Cardiac atrium fibroblast (primary cell): ENCODE results near the genes PFN3, DBN1 and ZNF879.

DNA sequence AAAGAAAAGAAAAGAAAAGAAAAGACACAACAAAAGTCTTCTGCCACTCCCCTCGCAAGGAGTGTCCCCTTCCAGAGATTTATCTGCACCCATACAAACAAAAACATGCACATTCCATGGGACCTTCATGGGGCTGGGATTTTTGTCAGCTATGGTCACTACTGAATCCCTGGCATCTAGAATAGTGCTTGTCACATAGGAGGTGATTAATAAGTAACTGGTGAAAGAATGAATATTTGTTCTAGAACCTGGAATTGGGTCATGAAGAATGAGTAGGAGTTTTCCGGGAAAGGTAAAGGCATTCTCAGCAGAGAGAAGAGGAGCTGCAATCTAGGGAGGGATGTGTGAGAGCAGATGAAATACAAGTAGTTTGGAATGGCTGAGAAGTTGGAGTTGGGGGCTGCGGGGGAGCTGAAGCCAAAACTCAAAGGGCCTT, 2.8 kb upstream of the LMAN2 start:
- RAMPAGE, long total RNA: no peak

GRCh38 chr5:177371845-177372971, 12.0 kb upstream of the SLC34A1 start:
- RAMPAGE, long total RNA: no peak

- RAMPAGE, long total RNA: no peak
Measured at GRCh38 chr5:177400419-177400929, at the start of gene PFN3. PFN3 (minus strand) TSS chr5:177400661.

DNA sequence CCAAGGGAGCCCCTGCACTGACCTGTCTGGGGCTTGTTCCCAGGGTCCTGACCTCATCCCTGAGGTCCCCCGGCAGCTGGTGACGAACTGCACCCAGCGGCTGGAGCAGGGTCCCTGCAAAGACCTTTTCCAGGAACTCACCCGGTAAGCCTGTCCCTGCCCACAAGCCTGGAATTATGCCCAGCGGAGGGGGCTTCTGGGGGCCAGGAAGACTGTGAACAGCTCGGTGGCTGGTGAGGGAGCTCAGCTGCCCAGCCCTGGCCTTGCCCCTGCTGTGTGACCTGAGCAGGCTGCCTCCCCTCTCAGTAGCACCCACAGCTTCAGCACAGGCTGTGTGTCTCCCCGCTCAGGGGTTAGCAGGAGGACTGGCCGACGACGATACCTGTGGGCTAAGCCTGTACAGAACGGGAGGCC, 6.2 kb downstream of the GRK6 start:
- RAMPAGE, long total RNA: no peak

DNA sequence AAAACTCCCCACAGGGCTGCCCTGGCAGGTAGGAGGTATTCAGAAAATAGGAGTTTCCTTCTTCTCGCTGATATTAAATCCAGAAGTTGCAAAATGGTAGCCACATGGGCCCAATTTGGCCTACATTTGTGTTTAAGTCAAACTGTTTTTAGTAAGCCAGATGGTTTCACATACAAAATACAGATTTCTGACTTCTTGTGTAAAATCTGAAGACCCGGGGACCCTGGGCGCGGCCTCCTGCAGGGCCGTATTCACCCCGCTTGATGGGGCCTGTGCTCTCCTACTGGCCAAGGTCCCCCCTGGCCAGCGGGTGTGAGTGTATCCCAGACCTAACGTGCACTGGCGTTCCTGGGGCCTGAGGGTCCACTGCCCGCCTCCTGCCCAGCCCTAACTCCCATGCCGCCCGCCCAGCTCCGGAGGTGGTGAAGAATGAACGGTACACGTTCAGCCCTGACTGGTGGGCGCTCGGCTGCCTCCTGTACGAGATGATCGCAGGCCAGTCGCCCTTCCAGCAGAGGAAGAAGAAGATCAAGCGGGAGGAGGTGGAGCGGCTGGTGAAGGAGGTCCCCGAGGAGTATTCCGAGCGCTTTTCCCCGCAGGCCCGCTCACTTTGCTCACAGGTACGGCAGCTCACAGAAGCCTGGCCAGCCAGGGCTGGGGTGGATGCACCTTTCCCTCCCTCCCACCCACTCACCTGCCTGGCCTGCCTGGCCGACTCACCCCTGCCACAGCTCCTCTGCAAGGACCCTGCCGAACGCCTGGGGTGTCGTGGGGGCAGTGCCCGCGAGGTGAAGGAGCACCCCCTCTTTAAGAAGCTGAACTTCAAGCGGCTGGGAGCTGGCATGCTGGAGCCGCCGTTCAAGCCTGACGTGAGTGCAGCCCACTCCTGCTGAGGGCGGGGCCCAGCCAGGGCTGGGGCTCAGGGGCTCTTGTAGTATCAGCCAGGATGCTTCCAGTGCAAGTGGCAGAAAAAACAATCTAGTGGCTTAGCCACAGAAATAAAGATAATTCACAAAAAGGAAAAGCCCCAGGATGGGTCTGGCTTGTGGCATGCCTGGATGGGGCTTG, 9.5 kb downstream of the GRK6 start:
- RAMPAGE, long total RNA: no peak

GRCh38 chr5:177456128-177456795, 9.6 kb downstream of the PRR7 start:
- RAMPAGE, long total RNA: no peak

DNA sequence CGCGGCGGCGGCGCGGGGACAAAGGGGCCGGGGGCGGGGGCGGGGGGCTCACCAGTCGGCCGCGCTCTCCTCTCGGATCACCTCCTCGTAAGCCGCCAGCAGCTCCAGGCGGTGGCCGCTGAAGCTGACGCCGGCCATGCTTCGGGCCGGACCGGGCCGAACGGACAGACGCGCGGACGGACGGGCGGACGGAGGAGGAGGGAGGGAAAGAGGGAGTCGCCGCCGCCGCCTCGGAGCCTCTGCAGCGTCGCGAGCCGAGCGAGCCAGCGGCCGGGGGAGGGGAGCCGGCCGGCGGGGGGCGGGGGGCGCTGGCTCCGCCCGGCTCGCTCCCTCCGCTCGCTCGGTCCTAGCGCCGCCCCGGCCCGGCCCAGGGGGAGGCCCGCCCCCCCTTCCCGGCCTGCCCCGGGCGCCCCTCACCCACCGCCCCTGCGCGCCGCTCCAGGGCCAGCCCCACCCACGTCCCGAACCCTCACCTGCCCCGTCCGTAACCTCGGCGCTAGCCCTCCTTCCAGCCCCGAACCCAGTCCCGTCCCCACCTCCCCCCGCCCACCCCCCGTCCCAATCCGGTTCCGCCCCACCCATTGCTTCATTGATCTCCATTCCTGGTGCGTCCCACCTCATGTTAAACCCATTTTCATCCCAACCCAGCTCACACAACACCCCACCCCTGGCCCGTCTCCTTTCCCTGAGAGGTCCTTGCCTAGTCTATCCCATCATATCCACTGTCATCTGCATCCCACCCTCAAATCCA, at the start of gene DBN1:
Gene DBN1 (minus strand): TSS at position 251 of the 751 bp plus-strand sequence.
- RAMPAGE, long total RNA: start-site peak on the minus strand centred at position 208 of the sequence, 90 bp wide, 850 and 271 reads in 2 replicates

DNA sequence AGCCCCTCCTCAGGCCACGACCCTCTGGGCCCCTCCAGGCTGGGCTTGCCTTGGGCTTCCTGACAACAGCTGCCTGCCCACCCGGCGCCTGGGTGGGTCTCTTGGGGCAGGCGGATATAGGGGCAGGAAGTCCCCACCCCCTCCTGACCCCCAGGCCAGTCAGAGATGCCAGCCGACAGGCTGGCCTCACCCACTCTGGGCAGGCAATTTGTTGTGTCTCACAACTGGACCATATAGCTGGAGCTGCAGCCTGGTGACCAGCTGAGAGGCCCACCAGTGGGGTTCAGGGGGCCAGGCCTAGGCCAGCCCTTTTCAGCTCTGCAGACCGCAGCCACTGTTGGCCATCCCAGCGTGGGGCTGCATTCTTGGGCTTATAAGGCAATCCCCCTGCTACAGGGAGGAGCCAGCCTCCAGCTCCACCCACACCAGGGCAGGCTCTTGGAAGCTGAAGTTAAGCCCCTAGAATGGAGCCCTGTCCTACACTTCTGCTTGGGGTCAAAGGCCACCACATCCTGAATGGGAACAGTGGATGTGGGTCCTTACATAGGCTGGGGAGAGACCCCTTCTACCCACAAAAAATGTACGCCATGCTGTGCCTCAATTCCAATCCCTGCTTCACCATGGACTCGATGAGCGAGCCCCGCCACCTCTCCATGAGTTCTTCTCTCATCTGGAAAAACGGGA, 1.9 kb downstream of the PDLIM7 start:
- RAMPAGE, long total RNA: no peak

GRCh38 chr5:177602107-177602774, 2.3 kb downstream of the B4GALT7 start:
- RAMPAGE, long total RNA: no peak

DNA sequence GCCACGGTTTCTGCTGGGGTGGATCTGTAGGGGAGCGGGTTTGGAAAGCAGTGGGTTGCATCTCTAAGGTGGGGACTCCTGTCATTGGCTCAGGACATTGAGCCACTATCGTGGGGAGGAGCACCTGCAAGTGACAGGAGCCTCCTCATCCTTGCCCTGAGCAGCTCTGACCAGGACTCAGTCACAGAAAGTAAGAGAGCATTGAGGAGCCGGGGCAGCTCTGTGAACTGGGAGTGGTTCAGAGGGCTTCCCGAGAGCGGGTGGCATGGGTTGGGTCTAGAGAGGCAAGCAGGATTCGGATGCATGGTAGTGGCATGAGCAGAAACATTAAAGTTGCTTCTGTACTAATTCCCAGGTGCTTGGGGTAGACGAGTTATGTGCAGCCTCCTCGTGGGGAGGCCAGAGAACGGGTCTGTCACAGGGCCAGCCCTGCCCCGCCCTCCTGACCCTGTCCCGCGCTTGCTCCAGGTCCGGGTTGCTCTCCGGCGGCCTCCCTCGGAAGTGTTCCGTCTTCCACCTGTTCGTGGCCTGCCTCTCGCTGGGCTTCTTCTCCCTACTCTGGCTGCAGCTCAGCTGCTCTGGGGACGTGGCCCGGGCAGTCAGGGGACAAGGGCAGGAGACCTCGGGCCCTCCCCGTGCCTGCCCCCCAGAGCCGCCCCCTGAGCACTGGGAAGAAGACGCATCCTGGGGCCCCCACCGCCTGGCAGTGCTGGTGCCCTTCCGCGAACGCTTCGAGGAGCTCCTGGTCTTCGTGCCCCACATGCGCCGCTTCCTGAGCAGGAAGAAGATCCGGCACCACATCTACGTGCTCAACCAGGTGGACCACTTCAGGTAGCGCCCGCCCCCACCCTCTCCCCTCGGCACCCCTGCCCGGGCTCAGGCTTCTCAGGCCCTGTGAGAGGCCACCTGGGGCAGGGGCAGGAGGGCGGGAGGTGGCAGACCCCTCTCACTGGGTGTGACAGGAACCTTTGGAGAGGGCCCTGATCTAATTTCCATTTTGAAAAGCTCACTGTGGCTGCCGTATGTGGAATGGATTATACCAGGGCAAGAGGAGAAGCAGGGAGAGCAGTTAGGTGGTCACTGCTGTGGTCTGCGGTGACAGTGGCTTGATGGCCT, 4.1 kb downstream of the B4GALT7 start:
- RAMPAGE, long total RNA: no peak

DNA sequence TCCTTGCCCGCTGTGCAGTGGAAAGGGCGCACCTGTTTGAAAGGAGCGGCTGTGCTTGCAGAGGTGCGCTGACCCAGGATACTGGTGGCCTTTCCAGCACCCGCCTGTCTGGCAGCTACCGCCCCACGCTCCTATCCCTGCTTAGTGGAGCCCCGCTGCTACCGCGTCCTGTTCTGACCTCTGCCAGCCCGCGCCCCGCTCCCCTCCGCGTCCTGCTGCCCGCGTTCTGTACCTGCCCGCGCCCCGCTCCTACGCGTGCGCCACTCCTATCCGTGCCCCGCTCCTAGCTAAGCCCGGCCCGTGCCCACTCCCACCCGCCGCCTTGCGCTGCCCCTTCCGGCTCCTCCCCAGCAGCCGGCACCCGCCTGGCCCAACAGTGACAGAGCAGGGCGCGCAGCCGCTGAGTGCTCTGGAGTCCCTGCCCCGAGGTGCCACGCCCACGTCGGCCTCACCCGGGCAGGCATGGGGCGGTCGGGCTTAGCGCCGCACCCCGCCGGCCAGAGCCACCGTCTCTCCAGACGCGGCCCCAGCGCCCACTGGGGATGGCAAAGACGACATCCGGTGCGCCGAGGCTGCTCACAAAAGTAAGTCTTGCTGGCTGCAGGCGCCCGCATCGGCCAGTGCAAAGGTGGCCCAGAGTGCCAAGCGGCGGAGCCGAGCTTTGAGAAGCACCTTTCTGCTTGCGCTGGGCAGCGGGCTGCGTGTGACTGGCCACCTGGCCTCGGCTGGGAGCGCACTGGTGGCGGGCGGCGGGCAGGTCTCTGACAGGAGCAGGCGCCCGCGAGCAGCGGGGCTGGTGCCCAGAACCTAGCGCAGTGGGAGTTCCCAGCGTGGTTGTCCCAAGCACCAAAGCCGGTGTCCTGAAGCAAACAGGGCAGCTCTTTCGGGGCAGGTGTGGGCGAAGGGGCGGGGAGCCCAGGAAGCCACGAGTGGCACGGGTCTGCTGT, 56.6 kb downstream of the PROP1 start:
- RAMPAGE, long total RNA: no peak

DNA sequence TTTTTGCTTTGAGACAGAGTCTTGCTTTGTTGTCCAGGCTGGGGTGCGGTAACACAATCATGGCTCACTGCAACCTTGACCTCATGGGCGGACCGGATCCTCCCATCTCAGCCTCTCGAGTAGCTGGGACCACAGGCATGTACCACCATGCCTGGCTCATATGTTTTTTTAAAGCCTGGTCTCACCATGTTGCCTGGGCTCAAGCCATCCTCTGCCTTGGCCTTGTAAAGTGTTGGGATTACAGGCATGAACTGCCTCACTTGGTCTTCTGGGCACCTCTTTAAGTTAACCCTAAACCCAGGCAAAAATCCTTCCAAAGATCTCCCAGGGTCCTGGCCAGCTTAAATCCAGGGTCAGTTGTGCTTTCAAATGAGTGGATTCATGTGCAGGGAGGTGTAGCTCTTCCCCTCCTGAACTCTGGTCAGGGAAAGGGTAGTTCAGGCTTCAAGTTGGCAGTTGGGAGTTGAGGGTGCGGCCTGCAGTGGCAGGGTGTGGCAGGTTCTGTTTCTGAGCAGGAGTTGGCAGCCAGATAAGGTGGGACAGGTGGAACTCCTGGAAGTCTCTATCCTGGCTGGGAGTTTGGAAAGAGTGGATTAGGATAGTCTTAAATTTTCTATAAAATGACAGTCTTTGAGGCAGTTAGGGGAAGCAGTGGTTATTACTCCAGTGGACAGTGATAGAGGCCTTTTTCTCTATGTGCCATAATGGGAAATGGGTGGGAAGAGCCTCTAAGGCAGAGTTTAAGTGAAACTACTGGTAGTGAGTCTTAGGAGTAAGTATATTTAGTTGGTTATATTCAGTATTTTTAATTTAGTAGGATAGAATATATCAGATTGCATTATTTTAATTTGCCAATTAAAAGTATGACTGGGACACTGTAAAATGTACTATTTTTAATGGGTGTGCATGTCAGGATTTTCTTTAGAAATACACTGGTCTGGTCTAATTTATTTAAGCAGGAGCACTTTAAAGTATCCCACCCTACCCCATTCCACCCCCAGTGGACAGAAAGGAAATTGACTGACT, 3.7 kb downstream of the HNRNPAB start:
- RAMPAGE, long total RNA: no peak

- RAMPAGE, long total RNA: no peak
Measured at GRCh38 chr5:178209593-178210338, 5.4 kb downstream of the HNRNPAB start.

DNA sequence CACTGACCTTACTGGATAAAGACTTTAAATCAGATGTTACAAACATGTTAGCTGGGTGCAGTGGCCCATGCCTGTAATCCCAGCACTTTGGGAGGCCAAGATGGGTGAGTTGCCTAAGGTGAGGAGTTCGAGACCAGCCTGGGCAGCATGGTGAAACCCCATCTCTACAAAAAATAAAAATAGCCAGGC, 12.3 kb downstream of the HNRNPAB start:
- RAMPAGE, long total RNA: no peak

- RAMPAGE, long total RNA: no peak
Measured at GRCh38 chr5:178384108-178384554, 151.5 kb upstream of the PHYKPL start.

GRCh38 chr5:178396768-178397132, 164.1 kb upstream of the PHYKPL start:
- RAMPAGE, long total RNA: no peak

DNA sequence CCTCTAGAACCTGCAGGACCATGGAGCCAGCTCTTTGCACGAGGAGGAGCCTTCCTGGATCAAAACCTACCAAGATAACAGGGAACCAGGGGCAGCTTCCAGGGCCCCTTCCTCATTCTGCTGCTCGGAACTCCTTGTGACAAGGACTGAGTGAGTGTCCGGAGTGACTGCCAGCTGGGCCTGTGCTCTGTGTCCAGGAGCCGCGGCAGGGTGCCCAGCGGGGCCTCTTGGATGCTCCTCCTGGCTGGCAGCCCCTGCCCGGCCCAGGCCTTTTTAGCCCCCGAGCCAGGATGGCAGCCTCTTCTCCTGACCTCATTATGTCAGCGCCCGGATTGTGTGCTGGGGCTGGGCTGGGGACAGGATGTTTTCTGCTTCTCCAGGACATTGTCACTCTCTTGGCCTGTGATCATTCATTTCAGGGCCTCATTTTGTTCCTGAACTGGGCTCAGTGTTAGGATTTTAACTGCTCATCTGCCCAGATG, 161.8 kb downstream of the COL23A1 start:
- RAMPAGE, long total RNA: no peak

GRCh38 chr5:178434706-178435119, 155.5 kb downstream of the COL23A1 start:
- RAMPAGE, long total RNA: no peak

DNA sequence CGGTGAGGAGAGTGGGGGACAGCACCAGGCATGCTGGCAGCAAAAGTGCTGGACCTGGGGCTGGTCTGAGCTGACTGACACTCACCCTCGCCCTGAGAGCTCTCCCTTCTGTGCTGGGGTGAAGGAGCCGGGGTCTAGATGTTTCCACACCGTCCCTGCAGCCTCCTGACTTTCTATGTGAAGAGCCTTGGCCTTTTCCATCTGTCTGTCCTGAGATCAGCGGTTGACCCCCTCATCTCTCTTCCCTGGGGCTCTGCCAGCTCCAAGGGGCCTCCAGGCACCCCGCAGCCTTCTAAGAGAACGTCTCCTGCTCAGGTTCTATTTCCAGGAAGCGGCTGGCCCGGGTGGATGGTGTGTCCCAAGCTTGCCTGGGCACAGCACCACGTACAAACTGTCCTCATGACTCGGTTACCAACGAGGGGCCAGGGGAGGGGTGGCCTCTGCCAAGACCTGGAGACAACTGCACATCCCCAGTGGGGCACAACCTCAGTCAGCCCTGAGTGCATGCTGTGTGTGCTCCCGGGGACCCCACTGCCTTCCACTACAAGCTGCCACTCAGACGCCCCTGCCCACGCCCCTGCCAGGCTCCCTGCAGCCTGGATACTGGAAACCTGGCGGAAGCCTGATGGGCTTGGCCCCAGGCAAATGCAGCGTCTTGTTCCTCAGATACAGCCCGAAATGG, 62.9 kb downstream of the COL23A1 start:
- RAMPAGE, long total RNA: no peak

DNA sequence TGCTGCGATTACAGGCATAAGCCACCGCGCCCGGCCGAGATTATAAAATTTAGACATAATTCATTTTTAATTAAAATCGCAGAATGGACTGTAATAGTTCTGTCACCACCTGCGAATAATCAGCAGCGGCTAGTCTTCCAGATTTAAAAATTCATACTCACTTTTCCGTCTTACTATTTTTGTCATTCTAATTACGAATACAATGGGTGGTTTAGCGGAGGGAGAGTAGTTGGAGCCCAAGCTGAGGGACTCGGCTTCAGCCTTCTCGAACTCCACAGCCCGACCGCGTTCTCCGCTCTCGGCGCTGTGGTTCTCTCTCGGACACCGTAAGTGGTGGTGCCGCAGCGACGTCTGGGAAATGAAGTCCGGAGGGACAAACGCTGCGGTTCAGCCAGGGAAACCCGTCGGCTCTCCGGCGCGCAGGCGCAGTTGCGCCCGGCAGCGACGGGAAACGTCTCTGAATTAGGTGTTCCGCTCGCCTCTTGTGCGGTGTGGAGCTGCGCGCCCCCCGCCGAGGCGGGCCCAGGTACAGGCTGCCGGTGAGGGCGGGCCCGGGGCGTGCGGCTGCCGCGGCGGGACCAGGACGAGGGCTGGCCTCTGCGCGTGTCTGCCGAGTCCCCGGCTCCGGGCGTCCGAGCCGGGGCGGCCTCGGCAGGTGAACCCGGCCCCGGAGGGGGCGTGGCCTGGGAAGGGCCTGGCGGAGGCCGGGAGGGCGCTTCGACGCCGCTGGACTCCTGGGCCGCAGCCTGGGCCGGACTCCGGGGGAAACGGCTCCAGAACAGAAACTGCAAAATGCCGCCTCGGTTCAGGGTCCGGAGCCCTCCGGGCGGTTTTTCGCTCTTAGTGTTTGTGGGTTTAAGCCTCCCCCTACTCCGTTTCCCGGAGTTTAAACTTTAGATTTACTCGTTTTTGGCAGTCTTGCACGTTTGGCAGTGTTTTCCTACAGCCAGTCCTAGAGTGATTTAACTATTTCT, at the start of gene ZNF879:
Gene ZNF879 (plus strand): TSS at position 426 of the 974 bp plus-strand sequence.
- RAMPAGE, long total RNA: no peak